Mammary microvascular endothelial cell (primary cell): ENCODE measurements around a stretch of chr1.

DNA sequence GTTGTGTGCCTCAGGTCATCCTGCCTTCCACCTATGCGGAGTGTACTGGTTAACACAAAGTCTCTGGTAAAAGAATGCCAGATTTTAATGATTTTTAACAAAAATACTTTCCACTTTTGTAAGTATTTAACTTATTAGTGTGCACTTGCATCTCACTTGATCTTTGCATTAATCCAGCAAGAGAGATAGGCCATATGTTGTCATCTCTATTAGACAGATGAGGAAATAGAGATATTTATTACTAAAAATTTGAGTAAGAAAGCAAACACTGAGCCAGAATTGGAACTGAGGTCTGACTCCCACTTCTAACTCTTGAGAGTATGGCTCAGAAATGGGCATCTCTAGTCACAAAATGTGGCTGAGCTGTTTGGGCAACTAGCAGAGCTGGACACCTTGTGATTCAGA is 49.4 kb downstream of the PBX1 start:
- RAMPAGE, long total RNA, result no peak

DNA sequence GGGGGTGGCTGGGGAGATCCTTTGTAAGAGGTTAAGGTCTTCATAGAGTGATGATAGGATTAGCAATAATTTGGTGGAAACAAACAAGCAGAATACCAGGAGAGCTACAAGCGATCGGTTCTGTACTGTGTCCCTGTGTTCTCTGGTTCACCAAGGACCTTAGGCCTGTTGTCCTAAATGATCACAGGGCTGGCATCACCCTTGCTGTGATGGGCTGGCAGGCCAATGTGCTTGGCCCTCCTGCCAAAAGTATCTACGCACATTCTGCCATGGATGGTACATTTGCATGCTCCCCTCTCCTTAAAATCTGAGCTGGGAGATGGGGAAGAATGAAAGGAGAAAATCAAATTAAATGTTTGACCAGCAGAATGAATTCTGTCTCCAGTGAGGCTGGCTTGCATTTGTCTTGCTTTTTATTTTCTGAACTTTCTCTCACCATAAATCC is 51.6 kb downstream of the PBX1 start:
- RAMPAGE, long total RNA, result no peak

- RAMPAGE, long total RNA, result no peak
Observed at GRCh38 chr1:164647241-164647688, 88.3 kb downstream of the PBX1 start.

- RAMPAGE, long total RNA, result no peak
Observed at GRCh38 chr1:164723450-164724016, 164.5 kb downstream of the PBX1 start.

DNA sequence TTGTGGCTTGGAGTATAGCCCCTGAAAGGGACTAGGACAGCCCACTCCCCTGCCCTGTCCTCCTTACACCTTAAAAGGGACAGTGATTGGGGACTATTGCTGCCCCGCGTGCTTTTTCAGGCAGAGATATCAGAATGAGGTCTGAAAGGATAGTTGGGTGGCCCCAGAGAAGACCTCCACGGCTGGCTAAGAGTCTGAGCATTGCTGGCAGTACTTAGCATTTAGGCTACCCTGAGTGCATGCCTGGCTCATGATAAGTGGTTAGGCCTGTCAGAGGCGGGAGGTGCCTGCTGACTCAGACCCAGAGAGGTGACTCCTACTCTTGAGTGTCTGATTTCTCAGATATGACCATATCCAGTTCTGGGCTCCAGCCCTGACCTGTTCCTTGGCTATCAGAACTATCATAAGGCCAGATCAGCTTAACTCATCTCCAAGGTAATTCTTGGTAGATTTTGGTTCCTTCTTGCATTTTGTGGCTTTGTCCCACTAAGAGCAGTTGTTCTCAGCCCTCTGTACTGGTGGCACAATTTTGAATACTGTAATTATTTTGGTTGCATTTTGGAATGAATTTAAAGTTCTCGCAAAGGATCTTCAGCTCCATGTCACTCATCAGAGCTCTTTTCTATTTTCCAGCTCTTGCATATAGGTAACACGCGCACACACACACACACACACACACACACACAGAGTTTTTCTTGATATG is 213.8 kb downstream of the PBX1 start:
- RAMPAGE, long total RNA, result no peak

DNA sequence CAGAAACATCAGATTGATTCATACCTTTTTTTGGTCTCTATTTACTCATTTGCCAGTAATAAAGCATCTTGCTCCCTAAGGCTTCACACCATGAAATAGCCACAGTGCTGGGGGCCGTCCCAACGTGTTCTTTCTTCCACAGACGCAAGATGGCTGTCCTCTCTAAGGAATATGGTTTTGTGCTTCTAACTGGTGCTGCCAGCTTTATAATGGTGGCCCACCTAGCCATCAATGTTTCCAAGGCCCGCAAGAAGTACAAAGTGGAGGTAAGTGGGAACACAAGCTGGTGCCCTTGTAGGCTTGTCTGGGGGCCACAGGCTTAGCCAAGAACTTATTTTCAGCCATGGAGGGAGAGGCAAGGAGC is 18.6 kb downstream of the MGST3 start:
- RAMPAGE, long total RNA, result no peak

DNA sequence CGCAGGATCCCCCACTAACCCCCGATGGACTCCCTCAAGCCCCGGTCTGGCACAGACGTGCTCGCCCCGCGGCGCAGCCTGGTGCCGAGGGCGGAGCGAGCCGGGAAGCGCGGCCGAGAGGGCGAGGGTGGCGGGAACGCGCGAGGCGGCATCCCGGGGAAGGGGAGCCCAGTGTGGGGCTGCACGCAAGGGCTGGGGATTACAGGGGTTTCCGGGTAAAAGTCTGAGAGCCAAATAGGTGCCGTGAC is 801 bp downstream of the UCK2 start:
- RAMPAGE, long total RNA, result no peak

DNA sequence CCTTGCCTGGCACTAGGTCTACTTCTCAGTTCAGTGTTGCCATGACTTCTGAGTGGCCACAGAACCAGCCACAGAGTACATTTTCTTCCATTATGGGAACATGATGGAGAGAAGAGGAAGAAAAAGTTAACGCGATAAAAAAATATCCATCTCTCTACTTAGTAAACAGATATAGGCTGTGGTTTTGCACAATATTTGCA is 40.9 kb upstream of the FAM78B start:
- RAMPAGE, long total RNA, result no peak

DNA sequence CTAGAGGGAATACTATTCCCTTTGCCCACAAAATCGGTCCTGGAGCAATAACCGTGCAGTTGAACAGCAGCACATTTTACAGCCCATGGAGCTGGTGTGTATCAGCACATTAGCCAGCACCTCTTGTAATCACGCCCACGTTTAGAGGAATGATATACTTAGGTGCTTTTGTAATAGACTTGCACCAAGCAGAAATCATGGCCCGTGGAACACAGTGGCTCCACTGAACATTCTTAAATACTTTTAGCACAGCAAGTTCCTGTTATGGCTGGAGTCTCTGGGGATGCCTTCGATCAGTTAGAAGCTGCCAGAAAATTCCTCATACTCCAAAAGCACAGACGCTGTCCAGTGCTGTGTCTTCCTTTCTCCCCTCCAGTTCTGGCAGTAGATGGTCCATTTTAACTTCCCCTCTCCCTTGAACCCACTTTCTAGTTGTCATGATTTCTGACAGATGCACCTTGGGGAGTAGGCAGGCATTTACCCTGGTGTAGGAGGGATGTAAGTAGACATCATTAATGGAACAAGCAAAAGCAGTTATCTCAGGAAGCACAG is 218.2 kb upstream of the FAM78B start:
- RAMPAGE, long total RNA, result no peak

DNA sequence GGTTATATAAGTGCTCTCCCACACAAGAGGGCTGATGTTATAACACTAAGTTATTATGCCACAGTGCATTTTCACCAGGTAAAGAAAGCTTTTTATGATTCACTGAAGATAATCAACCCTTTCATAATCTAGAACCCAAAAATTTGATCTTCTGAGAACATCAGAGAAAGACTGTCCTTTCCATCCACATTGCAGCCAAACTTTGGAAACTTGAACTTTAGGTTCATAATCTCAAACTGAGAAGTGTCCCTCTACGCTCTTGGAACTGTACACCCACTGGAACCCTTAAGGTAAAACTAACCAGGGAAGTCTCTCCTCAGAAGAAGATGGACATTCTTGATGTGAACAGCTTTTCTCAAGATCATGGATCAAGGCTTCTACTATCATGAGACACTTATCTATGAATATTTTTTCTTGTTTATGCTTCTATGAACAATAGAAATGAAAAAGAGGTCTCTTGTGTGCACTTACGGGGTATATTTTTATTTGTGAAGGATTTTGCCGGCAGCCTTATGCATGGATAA is 115.5 kb upstream of the POGK start:
- RAMPAGE, long total RNA, result no peak

- RAMPAGE, long total RNA, result no peak
Observed at GRCh38 chr1:166840094-166840354, 749 bp downstream of the POGK start.

DNA sequence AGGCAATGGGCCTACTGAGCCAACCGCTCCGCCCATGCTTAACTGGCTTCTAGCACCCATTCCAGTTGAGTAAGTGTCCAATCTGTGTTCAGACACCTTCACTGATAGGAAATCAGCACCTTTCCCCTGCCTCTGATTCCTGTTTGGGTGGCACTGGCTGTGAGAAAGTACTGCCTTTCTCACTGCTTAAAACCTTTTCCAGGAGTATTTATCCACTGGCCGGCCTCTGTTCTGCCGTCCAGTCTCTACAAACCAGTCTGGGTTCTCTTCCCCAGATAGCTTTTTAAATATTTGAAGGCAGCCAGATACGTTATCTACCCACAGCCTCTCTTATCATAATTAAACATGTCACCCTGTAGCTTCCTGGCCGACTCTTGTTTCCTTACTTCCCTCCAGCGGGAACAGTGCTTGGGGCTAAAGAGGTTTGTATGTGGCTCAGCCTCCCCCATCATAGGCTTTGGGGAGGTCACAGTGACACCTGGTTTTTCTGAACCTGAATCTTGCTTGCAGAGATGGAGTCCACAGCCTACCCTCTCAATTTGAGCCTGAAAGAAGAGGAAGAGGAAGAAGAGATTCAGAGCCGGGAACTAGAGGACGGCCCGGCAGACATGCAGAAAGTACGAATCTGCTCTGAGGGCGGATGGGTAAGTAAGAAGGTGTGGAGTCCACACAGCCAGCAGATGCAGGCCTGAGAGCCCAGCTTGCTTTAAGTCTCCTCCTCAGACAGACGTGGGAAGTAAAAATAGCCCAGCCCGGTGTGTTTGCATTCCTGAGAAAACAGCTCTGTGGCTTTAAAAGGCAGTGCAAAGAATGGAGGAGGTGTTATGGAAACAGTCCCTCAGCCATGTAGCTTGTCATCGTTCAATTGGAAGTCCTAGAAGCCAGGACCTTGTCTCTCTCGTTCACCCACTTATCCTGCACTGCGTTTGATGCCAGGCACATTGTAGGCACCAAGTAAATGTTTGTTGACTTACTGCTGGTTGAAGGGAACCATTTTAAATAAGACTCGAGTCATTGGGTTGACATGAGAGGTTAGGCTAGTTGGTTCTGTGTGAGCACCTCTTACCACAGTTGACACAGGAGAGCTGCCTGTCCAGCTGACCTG is 1.5 kb downstream of the POGK start:
- RAMPAGE, long total RNA, result no peak

DNA sequence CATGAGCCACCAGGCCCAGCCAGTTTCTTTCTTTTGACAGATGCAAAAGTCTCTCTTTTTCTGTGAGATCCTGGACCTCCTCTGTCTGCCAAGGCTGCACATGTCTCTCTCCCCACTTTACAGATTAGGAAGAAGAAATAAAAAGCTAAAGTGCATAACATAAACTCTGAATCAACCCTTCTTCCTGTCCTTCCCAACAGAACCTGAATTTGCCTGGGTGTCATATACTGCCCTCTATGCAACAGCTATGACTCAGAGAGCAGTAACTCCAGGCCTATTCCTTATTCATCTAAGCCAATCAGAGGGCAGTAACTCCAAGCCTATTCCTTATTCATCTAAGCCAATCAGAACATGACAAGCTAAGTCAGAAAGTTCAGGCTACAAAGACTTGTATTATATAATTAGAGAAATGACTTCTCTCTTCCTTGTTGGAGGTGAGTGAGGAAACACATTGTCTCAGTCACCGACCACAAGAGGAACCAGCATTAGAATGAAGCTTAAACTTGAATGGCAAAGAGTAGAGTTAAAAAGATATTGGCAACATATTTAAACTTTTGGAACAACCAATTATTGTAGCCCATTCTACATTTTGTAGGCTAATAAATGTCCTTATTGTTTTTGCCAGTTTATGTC is 26.2 kb upstream of the TADA1 start:
- RAMPAGE, long total RNA, result no peak

DNA sequence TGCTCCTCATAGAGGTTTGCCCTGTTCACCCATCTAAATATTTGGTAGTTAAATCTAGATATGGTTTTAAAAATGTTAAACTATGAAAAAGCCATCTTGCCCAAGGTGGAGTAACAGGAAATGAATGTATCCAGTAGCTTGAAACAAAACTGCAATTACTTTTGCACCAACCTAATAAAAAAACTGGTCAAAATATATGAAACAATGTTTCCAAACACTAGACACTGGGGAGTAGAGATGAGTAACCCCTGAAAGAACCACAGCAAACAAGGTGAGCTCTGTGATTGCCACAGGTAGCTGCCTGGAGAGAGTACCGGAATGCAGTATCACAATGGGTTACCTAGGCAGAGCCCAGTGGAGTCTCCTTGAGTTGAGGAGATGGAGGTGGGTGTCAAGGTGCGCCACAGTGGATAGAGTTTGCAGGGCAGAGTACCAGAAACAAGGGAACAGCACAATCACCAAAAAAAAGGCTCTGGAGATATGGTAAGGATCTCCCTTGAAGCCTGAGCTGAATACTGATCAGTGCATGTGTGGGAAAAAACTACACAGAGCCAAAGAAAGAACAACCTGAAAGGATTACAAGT is 4.1 kb upstream of the MAEL start:
- RAMPAGE, long total RNA, result no peak

DNA sequence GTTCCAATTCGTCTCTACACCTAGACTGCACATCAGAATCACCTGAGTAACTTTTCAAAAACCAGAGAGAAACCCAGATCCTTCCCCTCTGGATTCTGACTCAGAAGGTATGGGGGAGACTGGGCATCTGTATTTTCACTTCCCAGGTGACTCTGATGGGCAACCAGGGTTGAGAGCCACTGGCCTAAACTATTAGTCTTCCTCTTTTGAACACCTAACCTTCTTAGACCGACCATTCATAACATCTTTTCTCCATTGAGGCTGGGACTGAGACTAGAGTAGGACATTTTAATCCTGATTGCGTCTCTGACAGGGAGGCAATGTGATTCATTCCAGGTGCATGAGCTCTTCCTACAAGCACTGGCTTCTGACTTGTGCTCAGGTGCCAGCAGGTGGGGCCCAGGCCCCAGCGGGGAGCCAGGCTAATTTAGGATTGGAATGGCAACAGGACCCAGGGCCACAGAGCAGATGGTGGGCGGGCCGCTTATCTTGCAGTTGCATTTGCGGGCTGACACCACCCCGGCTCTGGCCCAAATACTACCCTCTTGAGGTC is 4.3 kb downstream of the GPA33 start:
- RAMPAGE, long total RNA, result no peak

- RAMPAGE, long total RNA, result no peak
Observed at GRCh38 chr1:167211153-167211693, 9.5 kb upstream of the POU2F1 start.

DNA sequence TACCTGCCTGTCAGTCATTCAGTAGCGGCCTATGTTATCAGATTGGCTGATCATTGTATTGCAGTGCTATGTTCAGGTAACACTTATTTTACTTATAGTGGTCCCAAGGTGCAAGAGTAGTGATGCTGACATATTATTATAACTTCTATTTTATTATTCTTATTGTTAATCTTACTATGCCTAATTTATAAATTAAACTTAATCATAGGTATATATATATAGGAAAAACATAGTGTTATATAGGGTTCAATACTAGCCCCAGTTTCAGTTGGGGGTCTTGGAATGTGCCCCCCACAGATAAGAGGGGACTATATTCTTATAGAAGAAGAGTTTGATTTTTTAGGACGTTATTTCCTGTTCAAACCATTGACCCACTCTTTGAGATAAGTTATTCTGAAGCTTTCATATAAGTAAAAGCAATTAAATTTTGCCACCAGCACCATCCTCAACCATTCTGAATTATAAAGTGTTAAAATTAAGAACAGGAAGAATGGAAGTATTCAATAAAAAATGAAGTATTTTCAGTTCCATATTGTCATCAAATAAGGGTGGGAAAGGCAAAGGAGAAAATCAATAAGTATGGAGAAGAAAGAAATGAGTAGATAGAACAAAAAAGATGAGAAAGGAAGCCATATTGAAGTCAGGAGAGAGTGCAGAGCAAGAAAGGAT is 55.7 kb downstream of the POU2F1 start:
- RAMPAGE, long total RNA, result no peak

DNA sequence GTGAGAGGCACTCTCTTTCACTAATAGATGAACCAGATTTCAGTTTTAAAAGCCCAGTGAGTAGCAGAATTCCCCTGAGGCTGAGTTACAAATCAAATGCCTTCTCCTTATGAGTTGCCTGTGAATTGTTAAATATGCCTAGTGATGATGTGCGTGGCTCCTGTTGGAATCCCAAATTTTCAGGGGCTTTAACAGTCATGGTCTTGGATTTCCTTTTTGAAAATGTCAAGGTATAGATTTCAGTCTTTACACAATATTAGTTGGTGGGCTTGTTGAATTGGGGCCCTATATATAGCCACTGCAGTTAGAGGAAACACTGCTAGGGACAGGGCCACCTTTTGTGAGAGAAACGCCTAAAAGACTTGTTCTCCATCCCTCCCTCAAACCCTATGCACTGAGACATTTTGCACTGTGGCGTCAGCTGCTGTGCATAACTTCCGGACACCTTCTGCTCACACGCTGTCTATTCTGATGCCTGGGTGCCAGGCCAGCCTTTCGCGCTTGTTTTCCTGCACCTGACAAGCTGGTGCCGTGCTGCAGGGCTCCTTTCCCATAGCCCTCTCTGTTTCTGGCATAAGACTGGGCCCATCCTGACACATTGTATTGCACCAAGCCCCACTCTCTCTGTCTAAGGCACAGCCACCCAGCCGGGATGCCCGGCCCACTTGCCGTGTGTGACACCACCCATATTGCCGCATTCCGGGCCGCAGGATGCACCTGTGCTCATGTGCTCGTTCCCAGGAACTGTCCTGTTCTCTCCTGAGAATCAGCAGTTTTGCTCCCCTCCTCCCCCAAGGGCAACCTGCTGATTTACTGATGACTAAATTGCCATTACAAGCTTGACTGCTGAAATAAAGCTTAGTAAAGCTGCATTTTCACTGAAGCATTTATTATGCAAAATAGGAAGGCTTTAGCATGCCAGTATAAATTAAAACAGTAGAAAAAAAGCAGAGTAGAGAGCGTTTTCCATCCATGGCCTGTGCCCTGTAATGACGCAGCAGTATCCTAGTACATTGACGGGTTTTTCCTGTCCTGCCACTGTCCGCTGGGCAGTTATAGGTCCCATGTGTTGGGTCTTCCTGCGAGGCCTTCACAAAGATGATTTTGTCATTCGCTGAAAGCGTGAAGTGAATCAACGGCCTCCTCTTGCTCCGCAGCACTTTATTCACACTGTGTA is 88.2 kb downstream of the CD247 start:
- RAMPAGE, long total RNA, result no peak

GRCh38 chr1:167551327-167552180 is 2.0 kb downstream of the CREG1 start:
- RAMPAGE, long total RNA, result no peak

DNA sequence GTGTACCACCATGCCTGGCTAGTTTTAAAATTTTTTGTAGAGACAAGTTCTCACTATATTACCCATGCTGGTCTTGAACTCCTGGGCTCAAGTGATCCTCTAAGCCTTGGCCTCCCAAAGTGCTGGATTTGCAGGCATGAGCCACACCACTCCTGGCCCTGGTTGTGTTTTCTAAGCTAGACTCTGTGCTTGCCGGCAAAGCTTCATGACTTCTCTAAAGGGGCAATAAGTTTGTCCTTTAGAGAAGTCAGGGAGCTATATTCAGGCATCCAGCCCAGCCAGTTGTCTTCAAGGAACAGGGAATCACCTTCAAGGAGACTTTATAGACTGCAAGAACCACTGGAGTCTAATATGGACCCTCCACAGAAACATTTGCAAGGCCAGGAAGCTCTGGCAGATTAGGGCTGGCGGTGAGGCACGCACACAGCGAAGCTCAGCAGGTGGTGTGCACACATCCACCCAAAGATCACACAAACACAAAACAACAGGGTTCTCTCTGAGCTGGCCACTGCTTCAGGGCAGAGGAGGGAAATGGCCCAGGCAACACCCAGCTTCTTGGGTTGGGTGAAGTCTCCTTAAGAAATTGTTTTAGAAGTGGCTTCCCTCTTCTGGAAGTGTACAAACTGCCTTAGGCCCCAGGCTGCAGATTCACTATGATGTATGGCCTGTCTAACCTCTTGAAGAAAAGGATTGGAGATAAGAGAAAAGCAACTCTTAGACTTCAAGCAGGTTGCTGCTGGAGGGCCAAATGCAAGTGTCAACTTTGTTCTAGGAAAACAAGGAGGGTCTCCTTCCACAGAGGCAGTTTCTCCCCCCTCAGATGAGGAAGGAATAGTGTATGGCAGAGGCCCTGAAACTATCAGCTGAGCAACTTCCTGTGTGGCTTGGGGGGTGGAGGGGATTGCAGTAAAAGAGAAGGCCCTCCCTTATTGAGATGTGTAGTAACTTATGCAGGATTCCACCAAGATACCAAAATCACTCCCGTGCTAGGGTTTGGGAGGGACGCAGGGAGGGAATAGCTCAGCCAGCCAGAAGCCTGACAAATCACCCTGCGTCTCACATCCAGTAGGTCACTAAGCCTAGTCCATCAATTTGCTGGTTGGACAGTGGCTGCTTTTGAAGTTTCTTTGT is 2.0 kb downstream of the RCSD1 start:
- RAMPAGE, long total RNA, result no peak